Metastatic Liver Carcinoma in the Lung (tissue), 2 donors: Measurements from ENCODE around the genes BUD23, CLDN3 and GTF2IRD1.

DNA sequence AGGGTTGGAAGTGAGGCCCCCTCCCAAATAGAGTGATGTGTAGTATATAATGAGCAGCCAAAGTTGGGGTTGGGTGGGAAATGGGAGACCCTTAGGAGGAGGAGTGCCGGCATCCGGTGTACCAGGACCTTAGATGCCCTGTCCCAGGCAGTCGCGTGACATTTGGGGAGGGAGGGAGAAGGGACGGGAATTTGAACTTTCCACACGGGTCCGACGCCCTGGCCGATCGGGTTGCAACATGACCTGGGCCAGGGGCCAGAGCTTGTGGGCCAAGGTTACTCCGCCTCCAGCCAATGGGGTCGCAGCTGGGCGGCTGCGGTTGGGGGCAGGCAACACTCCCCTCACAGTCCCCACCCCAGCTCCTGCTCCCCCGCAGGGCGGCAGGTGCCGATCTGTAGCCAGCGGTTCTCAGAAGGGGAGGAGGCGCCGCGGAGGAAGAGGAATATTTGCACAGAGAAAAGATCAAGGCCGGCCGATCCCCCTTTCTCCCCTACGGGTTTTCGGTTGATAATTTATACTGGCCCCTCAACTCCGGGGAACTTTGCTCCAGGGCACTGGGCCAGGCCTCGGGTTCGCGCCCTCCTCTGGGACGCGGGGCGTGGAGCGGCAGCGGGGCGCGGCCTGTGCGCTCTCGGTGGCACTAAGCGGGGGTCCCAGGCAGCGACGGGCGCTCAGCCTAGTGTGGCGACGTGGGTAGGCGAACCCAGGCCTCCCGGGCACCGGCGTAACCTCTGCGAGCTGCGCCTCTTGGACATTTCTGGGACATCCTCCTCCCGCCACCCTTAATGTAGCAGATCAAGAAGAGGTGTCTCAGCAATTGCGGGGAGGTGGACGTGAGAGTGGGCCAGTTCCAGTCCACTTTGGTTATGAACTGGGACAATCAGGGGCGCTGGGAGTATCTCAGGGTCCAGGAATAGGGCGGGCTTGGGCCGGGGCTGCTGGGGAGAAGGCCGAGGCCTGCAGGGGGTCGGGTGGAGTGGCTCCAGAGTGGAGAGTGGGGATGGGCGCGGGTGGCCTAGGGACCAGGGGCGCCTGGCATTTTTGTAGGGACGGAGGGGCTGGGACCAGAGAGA, 1.2 kb downstream of the MLXIPL start:
- PRO-cap, 2 experiments: peak in 1 of 2 experiments; most common plus-strand start position 397 of the sequence (in 1); most common minus-strand start position 164 of the sequence (in 1)

DNA sequence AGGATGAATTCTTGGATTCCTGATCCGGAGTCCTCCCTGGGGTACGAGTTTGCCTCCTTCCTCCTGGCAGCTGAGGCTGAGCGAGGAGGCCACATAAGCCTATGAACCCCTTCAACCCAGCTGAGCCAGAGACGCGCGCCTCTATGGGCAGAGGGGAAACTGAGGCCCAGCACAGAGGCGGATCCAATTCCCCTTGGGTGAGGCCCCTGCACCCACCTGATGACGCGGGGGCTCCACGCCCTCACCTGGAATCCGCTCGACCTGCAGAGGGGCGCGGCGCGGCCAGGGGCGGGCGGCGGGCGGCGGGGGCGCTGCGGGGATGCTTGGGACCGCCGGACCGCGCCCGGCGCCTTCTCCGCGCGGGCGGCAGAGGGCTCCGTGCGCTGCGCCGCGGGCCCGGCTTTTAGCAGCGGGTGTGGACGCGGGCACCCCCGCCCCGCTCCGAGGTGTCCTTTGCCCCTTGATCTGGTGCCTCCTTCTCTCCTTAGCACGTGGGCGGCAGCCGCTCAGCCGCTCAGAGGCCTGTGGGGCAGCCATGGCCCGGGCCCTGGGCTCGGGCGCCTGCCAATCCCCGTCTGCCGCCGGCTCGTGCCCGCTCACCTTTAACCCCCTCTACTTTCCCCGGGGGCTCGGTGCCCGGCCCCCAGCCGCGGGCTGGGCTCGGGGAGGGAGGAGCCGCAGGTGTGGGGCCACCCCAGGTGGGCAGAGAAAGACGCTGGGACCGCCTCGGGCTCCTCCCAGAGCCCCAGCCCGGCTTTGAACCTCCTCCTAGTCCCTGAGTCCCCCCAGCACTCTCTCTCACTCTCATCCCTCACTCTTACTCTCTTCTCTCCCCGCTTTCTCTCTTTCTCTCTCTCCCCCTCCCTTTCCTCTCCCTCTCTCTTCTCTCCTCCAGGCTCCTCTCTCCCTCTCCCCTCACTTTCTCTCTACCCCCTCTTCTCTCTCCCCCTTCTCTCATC, 19.8 kb upstream of the VPS37D start:
- PRO-cap, 2 experiments: peak in 1 of 2 experiments; most common plus-strand start position 536 of the sequence (in 1); most common minus-strand start position 405 of the sequence (in 1)

GRCh38 chr7:73683523-73684500, at the start of gene BUD23:
Gene BUD23 (plus strand): TSS chr7:73683597.
- PRO-cap, 2 experiments: peak in 2 of 2 experiments; most common plus-strand start chr7:73683597 (in 2)

DNA sequence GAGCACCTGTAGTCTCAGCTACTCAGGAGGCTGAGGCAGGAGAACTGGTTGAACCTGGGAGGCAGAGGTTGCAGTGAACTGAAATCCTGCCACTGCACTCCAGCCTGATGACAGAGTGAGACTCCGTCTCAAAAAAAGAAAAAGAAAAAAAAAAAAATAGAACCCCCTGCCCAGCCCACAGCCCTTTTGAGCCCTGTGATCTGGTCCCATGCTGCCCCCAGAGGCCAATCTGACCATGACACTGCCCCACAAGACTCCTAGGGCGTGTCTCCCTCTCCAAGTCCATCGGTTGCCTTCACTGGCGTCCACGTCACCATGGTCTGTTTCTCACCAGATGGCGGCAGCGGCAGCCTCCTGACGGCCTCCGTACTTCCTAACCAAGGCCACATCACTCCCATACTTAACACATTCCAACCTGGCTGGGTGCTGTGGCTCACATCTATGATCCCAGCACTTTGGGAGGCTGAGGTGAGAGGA, 18.0 kb downstream of the BUD23 start:
- PRO-cap, 2 experiments: no peak in any of the 2 experiments

DNA sequence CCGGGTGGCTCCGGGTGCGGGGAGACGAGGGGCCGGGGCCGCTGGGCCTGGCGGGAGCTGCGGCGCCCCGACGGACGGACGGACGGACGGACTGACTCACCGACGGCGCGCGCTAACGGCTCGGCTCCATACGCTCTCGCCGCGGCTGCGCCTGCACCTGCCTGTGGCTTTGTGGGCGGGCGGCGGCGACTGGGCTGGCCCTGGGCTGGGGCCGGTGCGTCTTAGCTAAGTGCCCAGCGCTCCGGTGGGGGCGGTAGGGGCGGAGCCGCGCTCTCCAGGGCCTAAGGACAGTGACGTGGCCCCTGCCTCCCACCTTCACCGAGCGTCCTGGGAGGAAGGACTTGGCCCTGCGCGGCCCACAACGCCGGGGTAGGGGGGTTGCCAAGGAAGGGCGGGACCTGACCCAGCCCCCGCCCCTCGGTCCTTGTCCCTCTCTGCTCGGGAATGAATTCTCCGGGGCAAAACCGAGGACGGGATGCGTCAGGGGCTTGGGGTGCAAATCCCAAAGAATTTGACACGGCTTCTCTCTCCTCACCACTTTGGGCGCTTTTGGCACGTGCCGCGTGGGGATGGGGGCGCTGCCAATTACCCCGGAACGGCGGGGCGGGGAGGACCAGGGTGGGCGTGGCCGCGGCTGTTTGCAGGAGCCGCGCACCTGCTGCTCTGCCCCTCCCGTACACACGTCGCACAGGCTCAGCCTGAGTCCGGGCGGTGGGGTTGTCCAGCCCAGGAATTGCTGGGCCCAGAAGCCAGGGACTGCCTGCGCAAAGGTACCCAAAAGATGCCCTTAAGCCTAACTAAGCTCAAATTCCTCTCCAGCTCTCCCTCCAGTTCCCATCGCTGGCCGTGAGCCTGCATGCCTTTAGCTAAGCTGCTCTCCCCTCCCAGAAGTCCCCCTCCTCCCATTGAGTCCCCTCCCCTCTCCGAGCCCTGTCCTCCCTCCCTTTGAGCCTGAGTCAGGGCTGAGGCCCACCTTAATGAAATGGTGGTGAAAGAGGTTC, at the start of gene CLDN3:
Gene CLDN3 (minus strand): TSS at position 196 of the 1,001 bp plus-strand sequence.
- PRO-cap, 2 experiments: peak in 2 of 2 experiments; most common plus-strand start position 323 of the sequence (in 1); most common minus-strand start position 165 of the sequence (in 1)

DNA sequence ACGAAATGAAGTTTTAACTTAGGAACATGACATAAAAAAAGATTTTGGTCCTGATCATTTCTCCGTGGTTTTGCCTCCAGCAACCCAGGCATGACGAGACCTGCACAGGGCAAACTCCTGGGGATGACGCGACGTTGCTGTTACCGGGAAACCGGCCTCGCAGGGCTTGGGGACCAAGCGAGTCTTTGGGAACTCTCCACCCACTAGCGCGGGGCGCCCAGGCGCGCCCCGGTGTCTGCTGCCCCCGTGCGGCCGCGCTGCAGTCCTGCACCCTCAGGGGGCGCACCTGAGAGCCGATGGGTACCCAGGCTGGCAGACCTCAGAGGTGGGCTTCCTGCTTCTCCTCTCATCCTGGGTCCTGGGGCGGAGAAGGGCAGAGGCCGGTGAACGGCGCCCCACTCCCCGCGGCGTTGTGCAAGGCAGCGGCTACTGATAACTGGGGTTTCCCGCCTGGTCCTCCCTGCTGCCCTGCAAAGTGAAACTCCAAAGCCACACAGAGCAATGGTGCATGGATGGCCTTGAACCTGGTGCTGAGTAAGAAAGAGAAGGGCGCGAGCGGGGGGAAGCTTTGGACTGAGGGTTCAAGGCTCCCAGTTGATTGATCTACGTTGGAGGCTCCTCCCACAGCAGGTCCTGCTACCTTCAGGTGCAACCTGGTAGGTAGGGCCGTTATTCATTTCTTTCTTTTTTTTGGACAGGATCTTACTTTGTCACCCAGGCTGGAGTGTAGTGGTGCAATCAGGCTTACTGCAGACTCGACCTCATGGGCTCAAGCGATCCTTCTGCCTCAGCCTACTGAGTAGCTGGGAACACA, 5.3 kb upstream of the TMEM270 start:
- PRO-cap, 2 experiments: peak in 1 of 2 experiments; most common minus-strand start position 86 of the sequence (in 1)

GRCh38 chr7:74022897-74023590, 4.9 kb upstream of the ELN start:
- PRO-cap, 2 experiments: no peak in any of the 2 experiments

DNA sequence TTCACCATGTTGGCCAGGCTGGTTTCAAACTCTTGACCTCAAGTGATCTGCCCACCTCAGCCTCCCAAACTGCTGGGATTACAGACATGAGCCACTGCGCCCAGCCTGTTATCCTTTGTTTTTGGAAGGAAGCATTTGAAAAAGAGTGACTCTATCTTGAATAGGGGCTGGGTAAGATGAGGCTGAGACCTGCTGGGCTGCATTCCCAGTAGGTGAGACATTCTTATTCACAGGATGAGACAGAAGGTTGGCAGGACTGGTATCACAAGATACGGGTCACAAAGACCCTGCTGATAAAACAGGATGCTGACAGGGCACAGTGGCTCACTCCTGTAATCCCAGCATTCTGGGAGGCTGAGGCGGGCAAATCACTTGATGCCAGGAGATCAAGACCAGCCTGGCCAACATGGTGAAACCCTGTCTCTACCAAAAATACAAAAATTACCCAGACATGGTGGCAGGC, 40.5 kb upstream of the EIF4H start:
- PRO-cap, 2 experiments: no peak in any of the 2 experiments

- PRO-cap, 2 experiments: no peak in any of the 2 experiments
Measured at GRCh38 chr7:74175248-74175945, 1.2 kb downstream of the EIF4H start.

DNA sequence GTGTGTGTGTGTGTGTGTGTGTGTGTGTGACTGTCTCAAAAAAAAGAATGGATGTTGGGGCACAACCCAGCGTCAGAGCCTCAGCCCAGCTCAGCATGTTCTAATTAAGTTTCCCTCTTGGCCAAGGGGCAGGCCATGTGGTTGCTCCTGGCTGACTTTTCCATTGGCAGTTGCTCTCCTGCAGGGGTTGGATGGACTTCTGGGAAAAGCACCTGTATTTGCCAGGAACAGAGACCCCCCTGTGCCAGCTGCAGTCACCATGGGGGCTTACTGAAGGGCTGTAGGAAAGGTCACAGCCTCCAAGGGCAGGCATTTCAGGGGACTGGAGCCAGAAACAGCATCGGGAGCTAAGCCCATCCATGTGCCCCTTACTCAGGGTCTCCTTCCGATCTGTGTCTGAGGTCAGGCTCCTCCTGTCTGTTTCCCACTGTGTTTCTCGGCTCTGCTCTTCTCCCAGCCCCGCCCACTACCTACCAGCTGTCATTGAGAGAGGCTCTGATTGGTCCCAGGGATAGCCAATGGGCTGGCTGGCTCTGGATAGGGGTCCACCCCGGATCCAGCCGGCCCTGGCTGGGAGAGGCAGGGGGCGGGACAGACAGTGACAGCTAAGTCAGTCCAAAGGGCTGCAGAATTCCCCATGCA, 75.9 kb downstream of the CLIP2 start:
- PRO-cap, 2 experiments: peak in 1 of 2 experiments; most common minus-strand start position 444 of the sequence (in 1)

DNA sequence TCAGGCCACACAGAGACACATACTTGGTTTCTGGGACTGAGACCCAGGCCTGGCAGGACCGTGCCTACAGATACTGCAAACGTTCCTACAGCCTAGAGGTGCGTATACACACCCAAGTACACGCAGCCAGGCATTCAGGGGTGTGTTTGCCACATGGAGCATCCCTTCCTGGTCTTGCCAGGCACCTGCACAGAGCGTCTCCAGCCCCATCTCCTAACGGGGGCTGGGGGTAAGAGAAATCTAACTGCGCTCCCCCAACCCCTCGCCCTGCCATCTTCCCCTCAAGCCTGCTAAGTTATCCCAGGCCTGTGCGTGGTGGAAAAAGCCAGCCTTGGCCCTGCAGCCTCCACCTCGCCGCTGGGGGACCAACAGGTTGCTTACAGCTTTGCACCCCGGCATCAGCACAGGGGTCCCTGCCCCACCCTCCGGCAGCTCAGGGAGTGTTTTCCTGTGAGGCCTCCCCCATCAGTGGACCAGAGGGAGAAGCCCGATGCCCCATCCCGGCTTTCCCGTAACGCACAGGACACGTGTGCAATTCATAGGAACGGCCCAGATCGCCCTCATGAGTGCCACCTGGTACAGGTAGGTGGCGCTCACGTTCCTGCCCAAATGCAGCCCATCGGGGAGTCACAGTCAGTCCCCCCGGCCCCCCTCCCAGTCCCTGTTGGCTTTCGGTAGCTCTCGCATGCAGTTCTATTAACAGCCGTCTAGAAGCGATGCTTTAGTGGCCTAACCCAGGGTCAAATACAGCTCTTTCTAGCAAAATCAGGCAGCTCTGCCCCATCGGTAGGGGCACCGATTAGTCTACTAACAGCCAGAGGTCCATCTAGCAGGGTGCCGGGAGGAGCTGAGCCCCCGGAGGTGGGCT, 48.6 kb upstream of the GTF2IRD1 start:
- PRO-cap, 2 experiments: no peak in any of the 2 experiments

GRCh38 chr7:74452421-74452915, 1.2 kb upstream of the GTF2IRD1 start:
- PRO-cap, 2 experiments: no peak in any of the 2 experiments

DNA sequence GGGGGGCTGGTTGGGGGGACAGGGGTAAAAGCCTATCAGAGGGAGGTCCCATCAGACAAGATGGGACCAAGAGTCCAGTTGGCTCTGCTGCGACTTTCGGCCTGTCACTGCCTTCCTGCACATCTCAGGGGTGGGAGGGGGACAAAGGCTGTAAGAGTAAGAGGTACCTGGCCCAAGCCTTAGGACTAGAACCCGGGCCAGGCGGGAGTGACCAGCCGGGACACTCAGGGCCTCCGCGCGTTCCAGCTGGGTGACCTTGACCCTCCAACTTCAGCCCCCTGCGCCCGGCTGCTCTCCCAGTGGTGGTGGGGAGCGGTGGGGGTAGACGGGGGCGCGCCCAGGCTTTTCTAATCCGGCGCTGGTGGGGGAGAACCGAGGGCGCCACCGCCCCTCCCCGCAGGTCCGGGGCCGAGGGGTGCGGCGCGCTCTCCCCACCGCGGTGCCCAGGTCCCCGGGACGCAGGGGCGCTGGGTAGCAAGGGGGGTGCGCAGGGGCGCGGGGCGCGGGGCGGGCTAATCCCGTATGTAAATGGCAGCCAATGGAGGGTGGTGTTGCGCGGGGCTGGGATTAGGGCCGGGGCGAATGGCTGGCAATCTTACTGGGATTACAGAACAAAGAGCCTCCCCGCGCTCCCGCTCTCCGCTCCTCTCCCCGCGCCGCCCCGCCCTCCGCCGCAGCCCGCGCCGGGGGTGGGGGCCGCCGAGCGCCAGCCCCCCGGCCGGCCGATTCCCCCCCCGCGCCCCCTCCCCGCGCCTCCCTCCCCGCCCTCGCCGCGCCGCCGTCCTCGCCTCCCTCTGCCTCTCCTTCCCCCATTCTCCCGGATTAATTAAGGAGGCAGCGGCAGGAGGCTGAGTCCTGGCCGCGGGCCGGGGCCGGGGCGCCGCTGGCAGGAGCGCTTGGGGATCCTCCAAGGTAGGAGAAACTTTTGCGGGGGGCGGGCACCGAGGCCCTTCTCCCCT, at the start of gene GTF2IRD1:
Gene GTF2IRD1 (plus strand): TSS at position 642 of the 959 bp plus-strand sequence.
- PRO-cap, 2 experiments: peak in 2 of 2 experiments; most common plus-strand start position 592 of the sequence (in 2); most common minus-strand start position 450 of the sequence (in 1)

DNA sequence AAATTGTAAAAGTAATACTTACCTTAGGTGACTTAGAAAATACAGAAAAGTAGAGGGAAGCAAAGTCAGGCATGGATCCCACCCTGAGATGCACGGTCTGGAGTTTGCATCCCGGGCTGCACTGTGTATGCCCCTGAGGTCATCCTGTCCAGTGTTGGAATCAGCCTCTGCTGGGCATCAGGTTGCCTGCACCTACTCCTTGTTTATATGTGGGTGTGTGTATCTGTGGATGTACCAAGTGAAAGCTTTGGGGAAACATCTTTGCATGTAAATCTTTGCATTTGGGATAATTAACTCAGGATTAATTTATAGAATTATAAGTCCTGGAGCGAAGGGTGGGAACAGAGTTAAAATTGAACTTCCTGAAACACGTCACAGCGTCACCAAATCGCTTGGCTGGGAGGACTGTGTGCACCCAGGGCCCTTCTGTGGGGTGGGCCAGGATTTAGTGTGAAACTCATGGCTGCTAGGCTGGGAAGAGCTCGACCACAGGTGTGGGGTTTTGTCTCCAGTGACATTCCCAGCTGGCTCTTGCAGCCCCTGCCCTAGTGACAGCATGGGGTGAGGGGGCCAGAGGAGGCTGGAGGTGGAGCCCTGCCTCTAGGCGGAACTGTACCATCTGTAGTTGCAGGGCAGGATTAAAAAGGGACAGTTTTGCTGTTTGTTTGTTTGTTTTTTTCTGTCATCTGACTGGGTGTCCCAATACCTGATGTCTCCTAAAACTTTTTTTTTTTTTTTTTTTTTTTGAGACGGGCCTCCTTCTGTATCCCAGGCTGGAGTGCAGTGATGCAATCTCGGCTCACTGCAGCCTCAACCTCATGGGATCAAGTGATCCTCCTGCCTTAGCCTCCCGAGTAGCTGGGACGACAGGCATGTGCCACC, 28.0 kb downstream of the GTF2IRD1 start:
- PRO-cap, 2 experiments: no peak in any of the 2 experiments

GRCh38 chr7:74505400-74505830, 51.7 kb downstream of the GTF2IRD1 start:
- PRO-cap, 2 experiments: no peak in any of the 2 experiments

DNA sequence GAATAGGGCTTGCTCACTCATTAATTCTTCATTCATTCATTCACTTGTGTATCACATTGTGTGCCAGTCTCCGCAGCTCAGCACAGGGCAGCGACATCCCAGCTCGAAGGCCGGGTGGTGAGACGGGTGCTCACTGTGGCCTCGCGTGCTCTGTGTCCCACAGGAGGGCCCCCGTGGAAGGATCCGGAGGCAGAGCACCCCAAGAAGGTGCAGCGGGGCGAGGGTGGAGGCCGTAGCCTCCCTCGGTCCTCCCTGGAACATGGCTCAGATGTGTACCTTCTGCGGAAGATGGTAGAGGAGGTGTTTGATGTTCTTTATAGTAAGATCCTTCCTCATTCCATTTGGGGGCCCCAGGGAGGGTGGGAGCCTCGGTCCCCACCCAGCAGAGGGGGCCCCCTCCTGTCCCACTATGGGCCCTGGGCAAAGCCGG, 61.6 kb downstream of the GTF2IRD1 start:
- PRO-cap, 2 experiments: no peak in any of the 2 experiments

DNA sequence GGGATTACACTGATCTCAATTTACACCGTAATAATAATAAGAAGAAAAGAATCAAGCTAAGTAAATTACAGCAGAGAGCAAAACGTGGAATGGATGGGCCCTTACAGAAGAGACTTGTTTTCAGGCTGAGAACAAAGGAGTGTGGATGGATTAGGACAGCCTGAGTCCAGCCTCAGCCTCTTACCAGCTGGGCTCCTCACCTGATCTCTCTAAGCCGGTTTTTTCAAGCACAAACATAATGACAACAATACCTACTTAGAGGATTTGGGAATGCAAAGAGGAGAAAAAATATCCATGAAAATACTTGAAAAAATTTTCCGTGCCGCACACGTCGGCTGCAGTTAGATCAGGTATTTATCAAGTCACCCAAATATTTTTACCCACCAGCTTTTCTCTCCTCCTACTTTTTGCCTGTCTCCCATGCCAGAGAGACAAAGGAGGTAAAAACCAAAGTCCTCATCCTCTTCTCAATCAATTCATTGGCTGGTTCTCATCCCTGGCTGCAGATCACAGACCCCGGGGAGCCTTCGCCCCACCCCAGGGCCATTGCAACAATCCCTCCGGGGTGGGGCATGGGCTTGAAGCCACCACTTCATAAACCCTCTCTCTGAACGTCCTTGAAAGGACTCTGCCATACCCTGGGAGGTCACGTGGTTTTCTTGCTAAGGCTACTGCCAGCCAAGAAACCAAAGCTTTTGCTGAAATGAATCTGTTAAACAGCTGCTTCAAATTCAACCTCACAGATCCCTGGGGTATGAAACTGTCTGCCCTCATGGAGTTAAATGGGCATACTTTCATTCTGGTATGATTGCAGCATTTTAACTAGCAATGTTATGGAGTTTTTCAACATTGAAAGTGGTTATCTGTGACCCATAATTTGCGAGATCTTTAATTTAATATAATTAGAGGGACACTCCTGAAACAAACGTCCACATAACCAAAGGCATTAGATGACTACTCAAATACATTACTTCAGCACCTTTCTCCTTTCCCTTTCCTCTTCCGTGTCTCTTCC, 29.6 kb upstream of the GTF2I start:
- PRO-cap, 2 experiments: no peak in any of the 2 experiments

DNA sequence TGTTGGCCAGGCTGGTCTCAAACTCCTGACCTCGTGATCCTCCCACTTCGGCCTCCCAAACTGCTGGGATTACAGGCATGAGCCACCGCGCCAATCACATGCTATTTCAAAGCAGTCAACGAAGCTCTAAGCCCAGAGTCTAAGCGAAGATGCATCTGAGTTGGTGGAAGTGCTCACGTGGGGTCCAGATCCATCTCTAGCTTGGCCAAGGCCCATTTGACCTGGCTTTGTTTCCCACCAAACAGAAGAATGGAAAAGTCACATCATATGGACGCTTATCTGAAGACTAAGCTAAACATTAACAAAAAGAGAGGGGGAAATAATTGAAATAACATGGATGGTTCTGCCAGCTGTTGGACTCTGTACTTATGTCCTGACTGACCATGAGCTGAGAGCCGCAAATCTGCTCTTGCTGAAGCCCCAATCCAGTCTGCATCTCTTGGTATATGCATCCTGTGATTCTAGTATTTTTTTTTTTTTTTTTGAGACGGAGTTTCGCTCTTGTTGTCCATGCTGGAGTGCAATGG, 3.7 kb upstream of the GTF2I start:
- PRO-cap, 2 experiments: peak in 1 of 2 experiments; most common plus-strand start position 369 of the sequence (in 1); most common minus-strand start position 198 of the sequence (in 1)

- PRO-cap, 2 experiments: no peak in any of the 2 experiments
Measured at GRCh38 chr7:74788460-74789112, 14.8 kb downstream of the NCF1 start.

- PRO-cap, 2 experiments: peak in 2 of 2 experiments; most common plus-strand start chr7:74890752 (in 1); most common minus-strand start chr7:74890566 (in 2)
Measured at GRCh38 chr7:74889996-74890900, 24.6 kb downstream of the SPDYE12 start.